Colic lymph node (tissue), 1 donor: ENCODE measurements around the genes GREB1L and ANKRD29.

- PRO-cap: no peak
Observed at GRCh38 chr18:14969905-14970558, 222.1 kb downstream of the ANKRD30B start.

DNA sequence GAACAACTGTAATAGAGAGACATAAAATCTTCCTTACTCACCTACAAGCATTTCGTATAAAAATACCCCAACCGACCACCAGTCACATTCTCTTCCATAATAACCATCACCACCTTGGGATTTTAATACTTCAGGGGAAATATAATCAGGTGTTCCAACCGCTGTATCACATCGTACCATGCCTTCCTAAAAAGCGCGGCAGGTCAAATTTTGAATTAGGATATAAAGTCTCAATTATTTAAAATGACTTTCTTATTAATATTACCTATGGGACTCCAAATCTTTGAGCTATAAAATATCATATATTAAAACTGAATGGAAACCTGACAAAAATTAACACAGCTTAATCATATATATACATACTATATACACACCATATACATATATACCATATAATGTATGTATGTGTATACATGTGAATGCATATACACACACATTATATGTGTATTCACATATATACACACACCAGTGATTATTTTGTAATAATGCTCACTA lies 69.0 kb downstream of the ROCK1 start:
- PRO-cap: no peak

- PRO-cap: no peak
Observed at GRCh38 chr18:21074159-21074749, 37.4 kb downstream of the ROCK1 start.

- PRO-cap: no peak
Observed at GRCh38 chr18:21131697-21132288, 20.2 kb upstream of the ROCK1 start.

DNA sequence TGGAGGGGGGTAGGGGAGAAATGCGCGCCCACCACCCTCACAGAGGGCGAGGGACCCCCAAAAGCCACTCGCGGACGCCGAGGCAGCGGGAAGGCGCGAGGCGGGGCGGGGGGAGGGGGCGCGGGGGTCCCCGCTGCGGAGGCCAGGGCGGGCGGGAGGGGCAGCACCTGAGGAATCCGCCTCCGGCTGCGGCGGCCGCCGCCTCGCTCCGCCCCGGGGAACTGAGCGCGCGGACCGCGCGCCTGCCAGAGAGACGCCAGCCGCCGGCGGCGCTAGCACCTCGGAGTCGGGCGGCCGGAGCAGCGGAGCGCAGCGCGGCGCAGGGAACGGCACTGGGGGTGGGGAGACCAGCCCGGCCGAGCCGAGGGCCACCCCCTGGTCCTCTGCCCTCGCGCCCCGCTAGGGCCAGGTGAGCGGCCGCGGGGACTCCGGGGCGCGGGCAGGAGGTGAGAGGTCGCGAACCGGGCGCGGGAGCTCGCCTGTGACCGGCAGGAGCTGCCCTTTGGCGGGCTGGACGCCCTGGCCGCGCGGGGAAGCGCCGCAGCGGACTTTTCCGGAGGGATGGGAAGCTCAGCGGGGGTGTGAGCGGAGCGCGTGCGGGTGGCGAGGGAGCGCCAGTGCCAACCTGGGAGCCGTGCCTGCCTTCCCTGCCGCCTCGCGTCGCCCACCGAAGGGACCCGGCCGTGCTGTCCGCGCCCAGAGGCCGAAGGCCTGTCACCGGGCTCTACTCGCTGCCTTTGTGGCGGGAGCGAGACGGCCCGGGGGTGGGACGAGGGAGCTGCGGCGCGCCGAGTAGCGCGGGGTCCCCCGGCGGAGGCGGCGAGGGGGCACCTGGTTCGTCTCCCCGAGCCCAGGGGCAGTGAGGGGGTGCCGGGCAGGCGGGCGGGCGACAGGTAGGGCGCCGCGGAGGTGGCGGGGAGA lies at the start of gene GREB1L:
Gene GREB1L (plus strand): TSS at position 248 of the 921 bp plus-strand sequence.
- PRO-cap: no peak

DNA sequence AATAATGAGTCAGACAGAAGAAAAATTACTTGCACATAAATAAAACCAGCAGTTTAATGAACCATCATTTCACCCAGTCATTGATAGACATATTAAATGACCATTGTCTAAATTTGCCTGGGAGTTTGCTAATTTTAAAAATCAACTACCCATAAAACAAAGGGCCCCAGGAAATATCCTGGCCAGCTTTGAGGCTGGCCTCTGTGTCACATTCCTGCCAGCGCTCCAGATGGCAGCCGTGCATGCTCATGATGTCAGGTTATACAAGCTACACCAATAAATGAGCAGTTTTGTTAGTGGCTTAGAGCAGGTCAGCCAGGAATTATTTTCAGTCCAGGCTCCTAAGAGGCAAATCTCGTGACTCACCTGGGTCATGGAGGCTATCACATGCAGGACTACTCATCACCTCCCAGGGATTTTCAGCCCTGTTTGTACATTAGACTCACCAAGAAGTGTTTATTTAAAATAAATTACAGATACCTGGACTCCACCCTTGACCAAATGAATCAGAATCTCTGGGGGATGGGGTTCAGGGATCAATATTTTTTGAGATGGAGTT lies 31.7 kb downstream of the ABHD3 start:
- PRO-cap: no peak

GRCh38 chr18:21686438-21686898 lies 18.1 kb downstream of the ABHD3 start:
- PRO-cap: no peak

DNA sequence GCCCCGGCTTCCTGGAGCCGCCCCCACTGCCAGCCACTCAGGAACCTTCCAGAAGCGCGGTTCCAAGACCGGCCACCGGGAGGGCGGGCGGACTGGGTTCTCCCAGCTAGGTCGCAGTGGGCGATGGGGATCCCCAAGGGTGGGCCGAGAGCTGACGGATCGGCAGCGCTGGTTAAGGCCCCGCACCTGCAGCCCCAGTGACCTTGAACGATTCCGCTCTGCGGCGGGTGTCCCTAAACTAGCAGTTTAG lies 217 bp upstream of the ABHD3 start:
- PRO-cap: bidirectional peak, plus-strand start at position 51 of the sequence, minus-strand start outside the sequence

GRCh38 chr18:22165032-22166040 lies 4.1 kb upstream of the GATA6 start:
- PRO-cap: no peak

- PRO-cap: no peak
Observed at GRCh38 chr18:22185659-22186115, 16.3 kb downstream of the GATA6 start.

DNA sequence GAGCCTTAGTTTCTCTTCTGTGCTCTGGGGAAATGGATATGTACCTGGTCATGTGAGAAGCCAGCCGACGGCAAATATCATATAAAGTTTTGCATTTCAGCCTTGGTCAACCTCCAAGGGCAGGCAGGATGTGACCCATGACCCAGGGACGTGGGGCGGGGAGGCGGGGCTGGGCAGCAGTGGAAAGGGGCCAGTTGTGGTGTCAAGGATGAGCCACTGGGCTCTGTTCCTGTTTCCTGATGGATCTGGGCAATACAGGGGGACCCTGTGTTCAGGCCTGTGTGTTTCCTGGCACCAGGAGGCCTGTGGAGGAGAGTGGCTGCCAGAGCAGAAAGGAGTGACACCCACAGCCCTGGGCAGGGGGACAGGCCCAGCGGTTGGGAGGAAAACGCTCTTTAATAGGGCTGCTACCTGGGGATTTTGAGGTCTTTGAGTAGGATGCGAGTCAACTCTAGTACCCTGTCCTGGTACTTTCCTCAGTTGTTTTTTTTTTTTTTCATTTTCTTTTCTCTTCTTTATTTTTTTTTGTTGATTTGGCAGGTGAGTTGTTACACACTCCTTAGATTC lies 107.0 kb downstream of the GATA6 start:
- PRO-cap: no peak

- PRO-cap: unidirectional peak, minus-strand start at chr18:22494141
Observed at GRCh38 chr18:22493938-22494391, 76.2 kb upstream of the CTAGE1 start.

GRCh38 chr18:22503677-22504247 lies 86.0 kb upstream of the CTAGE1 start:
- PRO-cap: no peak

DNA sequence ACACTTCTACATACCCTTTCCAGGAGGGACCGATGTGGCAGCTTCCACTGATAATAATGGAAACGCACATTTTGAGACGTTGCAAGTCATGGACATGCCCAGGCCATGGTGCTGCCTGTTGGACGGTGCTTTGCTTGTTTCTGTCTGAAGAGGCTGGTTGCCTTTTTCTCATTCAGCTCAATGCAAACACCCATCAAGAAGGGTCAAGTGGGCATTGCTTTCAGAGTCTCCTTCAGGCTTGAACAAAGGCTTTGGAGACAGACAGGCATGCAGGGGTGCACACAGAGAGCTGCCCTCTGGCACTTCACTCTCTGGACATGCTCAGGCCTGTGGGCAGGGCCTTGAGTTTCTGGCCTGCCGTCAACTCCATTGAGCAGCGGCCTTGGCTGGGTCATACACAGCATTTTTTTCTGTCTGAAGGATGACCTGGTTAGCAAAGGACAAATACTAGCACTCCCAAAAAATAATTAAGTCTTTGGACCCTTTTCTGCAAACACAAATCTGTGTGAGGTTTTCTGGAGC lies 124.5 kb upstream of the CTAGE1 start:
- PRO-cap: no peak

DNA sequence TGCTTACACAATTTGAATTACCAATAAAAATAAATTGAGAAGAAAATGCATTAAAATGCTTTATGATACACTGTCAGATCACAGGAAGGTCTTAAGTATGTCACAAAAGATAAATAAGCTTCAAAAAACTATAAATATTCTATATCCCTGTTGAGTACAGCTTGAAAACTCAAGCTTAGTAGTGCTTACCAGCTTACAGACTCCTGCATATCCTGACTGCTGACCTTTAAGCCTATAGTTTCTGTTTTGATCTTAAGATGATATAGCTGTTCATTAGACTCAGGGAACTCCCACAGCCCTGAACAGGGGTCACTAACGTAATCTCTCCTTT lies 93.8 kb upstream of the RBBP8 start:
- PRO-cap: no peak

GRCh38 chr18:23078926-23079350 lies 56.3 kb upstream of the CABLES1 start:
- PRO-cap: no peak

- PRO-cap: bidirectional peak, plus-strand start at chr18:23495967, minus-strand start at chr18:23495805
Observed at GRCh38 chr18:23495611-23496308, 7.6 kb upstream of the RMC1 start.

DNA sequence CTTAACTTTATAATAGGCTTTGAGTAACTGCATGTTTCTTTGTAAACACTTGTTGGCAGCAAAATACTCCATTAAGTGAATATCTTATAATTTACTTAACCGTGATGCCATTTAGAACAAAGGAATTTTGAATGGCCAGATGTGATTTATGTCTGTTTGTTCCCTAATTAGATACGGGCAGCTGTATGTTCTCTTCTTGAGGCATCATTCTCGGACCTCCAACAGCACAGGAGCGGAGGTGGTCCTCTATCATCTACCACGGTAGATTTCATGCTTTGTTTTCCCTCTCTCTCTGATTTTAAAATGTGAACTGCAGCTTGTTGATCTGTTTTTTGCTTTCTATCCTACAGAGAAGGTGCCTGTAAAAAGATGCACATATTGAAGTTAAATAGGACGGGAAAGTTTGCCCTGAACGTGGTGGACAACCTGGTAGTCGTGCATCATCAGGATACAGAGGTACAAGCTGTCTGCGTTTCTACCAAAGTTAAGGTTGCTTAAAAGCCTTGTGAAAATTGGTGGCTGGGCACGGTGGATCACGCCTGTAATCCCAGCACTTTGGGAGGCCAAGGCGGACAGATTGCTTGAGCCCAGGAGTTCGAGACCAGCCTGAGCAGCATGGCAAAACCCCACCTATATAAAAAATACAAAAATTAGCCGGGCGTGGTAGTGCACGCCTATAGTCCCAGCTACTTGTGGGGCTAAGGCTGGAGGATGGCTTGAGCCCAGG lies 15.6 kb downstream of the RMC1 start:
- PRO-cap: no peak

DNA sequence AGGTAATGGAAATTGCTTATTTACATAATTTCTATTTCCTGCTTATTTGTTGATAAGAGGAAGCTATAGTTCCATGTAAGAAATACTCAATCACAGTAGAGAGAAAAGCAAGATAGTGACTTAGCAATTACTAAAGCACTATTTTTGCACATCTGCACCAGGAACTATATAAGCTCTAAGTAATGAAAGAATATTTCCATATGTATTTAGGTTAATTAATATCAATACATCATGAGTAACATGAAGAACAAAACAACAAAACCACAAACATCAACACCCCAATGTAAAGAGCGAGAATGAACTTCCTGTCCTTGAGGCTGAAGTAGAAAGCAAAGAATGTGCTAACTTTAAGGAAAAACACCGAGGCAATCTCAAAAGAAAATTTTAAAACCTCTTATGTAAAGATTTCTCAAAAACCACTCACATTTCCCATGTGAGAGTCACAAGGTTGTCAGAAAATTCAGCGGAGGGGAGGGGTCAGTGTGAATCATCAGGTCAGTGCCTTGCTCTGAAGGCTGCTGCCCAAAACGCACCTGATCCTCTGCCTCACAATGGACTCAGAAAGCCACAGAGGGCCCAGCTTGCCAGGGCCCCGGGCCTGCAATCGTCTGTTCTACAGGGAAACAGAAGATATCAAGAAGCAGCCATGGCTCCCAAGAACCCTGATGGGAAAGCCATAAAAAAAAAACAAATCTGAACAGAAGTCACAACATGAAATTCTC lies 12.4 kb downstream of the NPC1 start:
- PRO-cap: no peak

DNA sequence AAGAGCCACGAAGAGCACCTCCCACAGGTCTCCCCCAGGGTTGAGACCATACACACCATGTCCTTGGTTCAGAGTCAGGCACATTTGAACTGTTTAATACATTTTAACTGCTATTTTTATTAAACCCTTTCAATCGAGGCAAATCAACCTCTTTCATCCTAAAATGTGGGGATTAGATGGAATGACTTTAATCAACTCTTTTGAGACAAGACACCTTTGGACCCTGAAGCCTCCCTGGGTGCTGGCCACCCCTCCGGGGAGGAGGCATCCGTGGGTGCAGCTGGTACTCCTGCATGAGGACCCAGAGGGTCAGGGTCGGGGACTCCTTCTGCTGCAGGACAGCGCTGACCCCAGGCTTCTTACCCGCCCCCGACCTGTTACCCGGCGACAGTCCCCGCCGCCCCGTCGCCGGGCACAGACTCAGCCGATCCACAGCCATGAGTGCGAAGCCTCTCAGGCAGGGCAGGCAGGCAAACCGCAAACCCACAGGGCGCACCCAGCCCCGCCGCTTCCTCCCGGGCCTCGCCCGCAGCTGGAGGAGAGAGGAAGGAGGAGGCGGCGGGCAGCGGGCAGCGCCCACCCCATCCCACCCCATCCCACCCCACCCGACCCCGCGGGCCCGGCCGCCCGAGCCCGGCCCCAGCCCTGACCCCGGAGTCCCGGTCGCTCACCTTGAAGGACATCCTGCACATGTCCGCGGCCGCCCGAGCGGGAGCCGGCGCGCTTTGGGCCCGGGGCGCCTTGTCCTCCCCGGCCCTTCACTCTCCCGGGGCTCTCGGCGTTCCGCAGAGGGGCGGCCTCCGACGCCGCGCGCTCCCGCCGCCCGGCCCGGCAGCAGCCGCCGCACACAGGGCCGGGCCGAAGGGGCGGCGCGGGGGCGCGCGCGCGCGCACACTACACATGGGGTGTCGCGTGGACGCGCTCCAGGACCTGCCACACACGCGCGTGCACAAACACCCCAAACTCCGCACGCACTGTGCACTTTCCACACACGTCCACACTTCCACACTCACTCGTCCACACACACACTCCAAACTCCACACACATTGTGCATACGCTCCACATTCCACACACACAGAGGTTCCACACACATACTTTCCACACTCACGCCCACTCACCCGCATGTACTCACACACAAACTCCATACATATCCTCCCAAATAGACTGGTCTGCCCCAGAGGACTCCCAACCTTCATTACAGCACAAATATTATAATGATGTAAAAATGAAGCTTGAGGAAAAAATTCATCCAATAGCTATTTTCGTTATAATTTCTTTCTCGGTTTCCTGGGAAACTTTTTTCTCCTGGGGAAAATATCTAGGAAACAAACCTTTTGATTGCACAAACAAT lies at the start of gene ANKRD29:
Gene ANKRD29 (minus strand): TSS at position 873 of the 1,351 bp plus-strand sequence.
- PRO-cap: no peak